B cell (primary cell): ENCODE data around the gene ASPRV1.

- PRO-cap: unidirectional peak, plus-strand start at chr2:68383461
- CAGE, long polyA plus RNA: no peak
Observed at GRCh38 chr2:68383219-68384182, 18.4 kb downstream of the PLEK start.

DNA sequence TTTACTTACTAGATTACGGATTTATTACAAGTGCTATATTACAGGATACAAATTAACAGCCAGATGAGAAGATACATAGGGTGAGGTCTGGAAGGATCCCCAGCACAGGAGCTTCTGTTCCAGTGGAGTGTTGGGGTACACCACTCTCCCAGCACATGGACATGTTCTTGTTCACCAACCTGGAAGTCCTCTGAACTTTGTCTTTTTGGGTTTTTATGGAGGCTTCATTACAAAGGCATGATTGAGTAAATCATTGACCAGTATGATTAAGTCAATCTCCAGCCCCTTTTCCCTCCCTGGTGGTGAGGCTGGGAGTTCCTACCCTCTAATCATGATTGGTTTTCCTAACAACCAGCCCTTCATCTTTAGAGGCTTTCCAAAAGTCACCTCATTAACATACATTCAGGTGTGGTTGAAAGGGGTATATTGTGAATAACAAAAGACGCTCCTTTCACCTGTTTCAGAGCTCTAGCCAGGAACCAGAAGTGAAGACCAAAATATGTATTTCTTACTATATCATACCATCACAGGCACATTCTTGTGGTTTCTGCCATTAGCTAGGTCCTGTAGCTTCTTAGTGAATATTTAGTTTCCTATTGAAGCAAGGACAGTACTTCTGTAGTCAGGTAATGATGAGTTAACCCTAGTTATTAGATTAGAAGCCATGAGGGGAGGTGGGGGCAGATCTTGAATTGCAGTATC, 38.4 kb downstream of the APLF start:
- PRO-cap: no peak
- CAGE, long polyA plus RNA: no peak

DNA sequence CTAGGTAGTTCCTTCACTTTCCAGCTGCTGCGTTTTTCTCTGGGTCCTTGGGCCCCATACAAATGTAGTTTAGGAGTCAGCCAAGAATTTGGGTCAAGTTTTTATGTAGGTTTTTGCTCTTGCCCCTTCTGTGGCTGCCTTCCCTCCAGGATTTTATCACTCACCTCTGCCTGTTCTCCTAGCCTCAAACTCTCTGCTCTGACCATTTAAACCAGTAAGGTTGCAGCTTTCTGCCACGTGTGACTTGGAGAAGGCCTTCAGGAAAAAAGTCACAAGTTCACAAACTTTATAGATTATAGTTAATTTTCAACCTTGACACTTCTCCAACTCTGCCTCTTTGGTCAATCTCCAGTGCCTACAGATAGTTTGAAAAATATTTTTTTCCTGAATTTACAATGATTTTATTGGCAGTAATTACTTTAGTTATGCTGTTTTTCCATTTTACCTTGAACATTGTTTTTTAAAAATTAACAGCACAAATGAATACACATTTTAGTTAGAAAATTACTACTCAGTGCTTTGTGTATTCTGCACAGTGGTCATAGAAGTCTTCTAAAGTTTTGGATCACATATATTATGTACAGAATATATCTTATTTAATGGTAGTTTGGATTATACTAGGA, 47.2 kb downstream of the APLF start:
- PRO-cap: no peak
- CAGE, long polyA plus RNA: no peak

DNA sequence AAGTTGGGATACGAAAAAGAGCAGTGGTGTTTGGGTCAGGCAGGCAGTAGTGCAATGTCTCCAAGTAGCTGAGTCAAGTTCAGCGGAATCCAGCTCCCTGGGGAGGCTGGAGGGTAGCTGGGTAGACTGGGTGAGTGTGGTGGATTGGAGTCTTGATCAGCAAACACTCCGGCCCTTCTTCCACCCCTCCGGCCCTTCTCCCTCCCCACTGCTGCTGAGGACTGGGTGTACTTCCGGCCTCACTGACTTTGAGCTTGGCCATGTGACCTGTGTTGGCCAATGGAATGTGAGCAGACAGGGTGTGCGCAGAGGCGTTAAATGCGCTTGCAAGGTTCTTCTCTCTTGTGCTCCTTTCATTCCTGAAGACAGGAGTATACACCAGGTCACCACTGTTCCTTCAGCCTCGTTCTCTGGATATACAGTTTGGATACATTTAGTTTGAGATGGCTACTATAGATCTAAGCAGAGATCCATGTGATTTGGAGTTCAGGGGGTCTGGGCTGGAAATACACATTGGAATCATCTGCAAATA, 2.1 kb upstream of the ARHGAP25 start:
- PRO-cap: no peak
- CAGE, long polyA plus RNA: no peak

DNA sequence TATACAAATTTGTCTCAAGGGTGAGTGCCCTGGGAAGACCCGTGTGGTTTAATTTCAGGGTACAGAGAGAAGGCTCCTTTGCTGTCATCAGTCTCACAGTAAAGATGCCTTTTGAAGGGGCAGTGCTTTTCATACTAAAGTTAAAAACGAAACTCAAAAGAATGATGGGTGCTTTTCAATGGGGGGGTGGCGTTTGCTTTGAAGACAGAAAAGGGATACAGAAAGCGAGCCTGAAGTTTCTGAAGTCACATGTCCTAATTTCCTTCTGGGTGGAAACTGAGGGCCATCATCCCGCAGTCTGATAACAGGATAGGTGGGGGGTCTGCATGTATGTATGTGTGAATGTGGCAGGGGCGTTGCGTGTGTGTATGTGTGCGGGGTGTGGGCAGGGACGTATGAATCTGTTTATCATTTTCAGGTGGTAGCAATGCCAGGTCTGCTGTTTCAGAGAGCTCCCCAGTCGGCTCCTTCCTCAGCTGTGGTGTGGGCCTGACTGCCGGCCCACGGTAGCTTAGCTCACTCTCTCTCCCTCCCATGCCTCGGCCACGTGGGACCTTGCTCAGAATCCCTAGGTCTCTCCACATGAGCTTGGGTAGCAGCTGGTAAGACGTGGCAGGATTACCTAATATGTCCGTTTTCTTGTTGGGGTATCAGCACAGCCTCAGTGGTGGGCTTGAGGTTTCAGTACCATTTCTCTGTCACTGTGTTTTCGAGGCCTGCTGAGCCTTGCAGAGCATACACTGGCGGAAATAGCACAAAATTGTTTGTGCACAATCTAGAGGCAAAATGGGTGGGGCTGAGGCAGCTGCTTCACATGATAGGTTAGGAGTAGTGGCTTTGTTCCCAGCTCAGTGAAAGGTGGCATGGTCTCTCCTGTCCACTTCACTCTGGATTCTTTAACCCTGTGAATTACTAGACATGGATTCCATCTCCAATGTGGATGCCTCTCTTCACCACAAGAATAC, 32.8 kb downstream of the ARHGAP25 start:
- PRO-cap: bidirectional peak, plus-strand start at position 90 of the sequence, minus-strand start at position 100 of the sequence; bidirectional peak, plus-strand start at position 828 of the sequence, minus-strand start at position 750 of the sequence
- CAGE, long polyA plus RNA: start-site peak on the plus strand centred at position 858 of the sequence, 55 bp wide, 13 and 16 reads in 2 replicates

DNA sequence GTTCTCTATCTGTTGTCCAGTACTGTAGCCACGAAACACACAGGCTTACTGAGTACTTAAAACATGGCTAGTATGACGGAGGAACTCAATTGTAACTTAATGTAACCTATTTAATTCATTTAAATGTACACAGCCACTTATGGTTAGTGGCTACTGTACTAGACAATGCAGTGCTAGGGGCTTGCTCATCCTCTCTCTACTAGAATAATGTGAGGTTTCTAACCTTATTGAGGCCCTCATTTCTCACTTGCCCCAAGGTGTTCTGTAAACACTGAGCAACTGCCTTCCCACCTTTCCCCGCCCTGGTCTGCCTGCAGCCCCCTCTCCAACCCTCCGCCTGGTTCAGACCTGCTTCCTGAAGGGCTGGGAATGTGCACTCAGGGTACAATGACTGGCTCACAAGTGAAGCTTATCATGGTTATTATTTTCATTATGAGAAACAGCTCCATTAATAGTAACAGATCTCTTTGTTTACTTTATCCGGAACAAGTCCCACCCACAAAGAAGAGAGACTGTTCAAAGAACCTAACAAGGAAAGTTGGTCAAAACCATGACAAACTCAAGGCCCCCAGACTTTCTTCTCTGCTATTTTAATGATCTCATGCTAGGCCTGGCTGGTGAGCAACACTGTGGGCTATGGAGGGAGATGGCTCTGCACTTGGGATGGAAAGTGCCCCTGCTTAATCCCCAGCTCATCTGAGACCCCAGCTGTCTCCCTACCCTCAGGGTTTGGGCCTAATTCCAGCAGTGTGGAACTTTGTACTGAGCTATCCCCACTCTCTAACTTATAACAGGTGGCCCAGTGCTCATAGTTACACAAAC, 36.6 kb downstream of the ARHGAP25 start:
- PRO-cap: no peak
- CAGE, long polyA plus RNA: no peak

DNA sequence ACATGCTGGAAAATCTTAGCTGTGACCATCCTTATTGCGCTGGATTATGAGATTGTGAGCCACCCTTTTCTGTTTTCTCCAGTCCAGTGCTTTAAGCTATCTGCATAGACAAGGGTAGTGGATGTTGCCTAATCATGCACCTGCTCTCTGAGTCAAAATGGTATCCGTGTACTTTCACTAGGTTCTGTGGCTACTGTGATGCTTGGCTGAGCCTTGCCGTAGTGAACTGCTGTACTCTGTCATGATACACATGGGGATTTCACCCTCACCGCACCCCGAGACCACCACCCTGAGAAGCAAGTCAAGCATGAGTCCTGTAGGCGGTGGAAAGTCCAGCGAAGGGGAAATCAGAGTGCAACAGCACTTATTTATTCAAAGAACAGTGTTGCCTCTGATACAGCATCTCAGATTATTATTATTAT, 55.0 kb downstream of the ARHGAP25 start:
- PRO-cap: bidirectional peak, plus-strand start at position 317 of the sequence, minus-strand start at position 154 of the sequence
- CAGE, long polyA plus RNA: no peak

DNA sequence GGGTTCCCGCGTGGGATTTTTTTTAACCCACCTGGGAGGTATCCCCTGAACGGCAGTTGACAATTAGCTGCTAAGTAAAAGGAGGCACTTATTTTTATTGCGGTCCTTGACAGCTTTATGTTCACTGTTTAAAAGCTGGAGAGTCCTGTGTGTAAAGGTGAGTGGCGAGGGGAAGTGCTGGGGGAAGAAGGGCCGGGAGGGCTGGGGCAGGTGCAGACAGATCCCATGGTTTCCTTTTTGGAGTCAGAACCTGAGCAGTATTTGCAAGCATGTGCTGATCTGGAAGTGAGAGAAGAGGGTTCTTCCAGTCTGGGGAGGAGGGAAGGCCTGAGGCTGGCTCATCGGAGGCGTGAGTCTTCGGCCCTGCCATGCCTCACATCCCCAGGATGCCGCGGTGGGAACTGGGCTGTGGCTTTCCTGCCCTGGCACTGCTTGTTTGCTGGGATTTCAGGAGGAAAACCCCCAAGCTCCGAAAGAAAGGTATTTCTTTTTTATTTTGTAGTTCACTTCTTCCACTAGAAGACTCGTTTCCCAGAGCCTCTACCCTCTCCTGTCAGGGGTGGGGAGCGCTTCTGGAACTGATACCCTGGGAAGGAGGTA, 65.1 kb downstream of the ARHGAP25 start:
- PRO-cap: no peak
- CAGE, long polyA plus RNA: no peak

GRCh38 chr2:68822218-68822912, 48.8 kb downstream of the BMP10 start:
- PRO-cap: no peak
- CAGE, long polyA plus RNA: no peak

- PRO-cap: no peak
- CAGE, long polyA plus RNA: no peak
Observed at GRCh38 chr2:68828481-68828866, 42.7 kb downstream of the BMP10 start.

DNA sequence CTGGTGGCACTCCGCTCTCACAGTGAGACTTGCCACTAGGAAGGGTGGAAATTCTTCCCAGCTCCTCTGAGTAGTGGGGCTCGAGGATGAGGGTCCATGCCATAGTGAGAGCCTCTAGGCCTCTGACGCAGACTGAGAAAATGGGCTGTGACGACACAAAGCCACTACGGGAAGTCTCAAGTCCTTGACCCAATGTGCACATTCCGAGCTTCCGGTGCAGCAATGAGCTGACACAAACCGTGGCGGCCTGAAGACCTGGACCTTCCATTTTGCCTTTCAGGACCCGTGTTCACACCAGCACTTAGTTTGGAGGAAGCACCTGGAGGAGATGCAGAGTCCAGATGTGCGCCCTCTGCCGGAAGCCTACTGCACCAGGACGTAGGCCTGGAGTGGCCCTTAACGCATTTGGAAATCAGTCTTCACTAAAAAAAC, 34.1 kb downstream of the BMP10 start:
- PRO-cap: no peak
- CAGE, long polyA plus RNA: no peak

- PRO-cap: no peak
- CAGE, long polyA plus RNA: no peak
Observed at GRCh38 chr2:69016760-69017659, 4.0 kb downstream of the ANTXR1 start.

GRCh38 chr2:69460576-69461250, 23.5 kb upstream of the NFU1 start:
- PRO-cap: no peak
- CAGE, long polyA plus RNA: no peak

DNA sequence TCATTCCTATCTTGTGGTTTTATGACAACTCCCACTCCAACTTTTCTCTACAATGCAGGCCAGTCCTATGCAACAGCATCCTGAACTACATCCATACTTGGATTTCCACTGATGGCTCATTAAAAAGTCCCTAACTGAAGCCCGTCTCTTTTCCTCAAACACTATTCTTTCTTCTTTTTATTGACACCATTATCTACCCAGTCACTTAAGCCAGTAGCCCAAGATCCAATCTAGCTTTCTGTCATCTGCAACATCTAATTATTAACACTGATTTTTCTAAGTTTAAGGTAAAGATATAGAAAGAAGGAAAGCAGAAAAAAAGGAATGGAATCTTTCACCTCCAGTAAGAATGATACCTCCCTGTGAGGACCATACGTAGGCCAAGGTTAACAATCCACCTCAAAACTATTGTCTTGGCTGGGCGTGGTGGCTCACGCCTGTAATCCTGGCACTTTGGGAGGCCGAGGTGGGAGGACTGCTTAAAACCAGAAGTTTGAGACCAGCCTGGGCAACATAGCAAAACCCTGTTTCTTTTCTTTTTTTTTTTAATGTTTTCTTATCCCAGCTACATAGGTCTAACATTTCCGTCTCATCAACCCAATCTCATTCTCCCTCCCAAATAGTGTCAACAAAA, 15.7 kb downstream of the AAK1 start:
- PRO-cap: no peak
- CAGE, long polyA plus RNA: no peak

- PRO-cap: no peak
- CAGE, long polyA plus RNA: no peak
Observed at GRCh38 chr2:69692915-69693307, 49.0 kb upstream of the ANXA4 start.

DNA sequence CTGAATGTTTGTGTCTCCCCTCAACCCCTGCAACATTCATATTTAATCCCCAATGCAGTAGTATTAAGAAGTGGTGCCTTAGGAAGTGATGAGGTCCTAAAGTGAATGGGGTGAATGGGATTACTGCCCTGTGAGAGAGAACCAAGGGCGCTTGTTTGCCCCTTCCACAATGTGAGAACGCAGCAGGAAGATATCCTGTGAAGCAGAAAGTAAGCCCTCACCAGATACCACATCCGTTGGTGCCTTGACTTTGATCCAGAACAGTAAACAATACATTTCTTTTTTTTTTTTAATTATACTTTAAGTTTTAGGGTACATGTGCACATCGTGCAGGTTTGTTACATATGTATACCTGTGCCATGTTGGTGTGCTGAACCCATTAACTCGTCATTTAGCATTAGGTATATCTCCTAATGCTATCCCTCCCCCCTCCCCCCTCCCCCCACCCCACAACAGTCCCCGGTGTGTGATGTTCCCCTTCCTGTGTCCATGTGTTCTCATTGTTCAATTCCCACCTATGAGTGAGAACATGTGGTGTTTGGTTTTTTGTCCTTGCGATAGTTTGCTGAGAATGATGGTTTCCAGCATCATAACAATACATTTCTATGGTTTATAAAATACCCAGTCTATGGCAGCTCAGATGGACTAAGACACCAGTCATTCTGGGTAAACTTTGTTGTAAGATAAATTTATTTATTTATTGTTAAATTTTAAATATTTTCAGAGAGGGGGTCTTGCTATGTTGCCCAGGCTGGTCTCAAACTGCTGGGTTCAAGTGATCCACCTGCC, 47.7 kb upstream of the ANXA4 start:
- PRO-cap: no peak
- CAGE, long polyA plus RNA: no peak

GRCh38 chr2:69797898-69798708, 31.4 kb upstream of the GMCL1 start:
- PRO-cap: no peak
- CAGE, long polyA plus RNA: no peak

GRCh38 chr2:69912922-69913425, 1.9 kb upstream of the MXD1 start:
- PRO-cap: no peak
- CAGE, long polyA plus RNA: no peak

DNA sequence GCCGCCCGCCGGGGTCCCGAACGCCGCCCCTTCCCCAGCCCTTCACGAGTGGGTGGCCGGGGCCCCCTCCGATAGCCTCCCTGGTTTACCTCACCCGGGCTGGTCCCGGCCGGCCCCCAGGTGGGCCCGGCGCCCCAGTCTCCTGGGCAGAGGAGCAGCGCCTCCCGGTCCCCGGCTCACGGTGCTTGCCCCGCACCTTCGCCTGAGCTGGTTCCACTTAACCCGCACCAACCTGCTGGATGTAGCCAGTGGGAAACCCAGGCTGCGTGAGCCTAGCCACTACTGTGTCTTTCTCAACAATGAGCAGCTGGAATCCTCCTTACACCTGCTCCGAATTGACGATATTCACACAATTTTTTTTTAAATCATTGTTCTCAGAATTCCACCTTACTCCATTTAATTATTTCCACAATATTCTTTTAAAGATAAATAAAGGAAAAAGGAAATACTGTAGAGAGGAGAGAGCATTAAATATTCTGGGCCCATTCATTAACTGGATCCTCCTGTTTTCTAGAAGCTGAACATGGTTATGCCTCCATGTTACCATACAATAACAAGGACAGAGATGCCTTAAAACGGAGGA, 789 bp downstream of the MXD1 start:
- PRO-cap: no peak
- CAGE, long polyA plus RNA: no peak

- PRO-cap: no peak
- CAGE, long polyA plus RNA: no peak
Observed at GRCh38 chr2:69961034-69961996, at the start of gene ASPRV1. TSS of gene ASPRV1 (minus strand) at chr2:69961631.